ENCODE data around the genes ZNF227, ZNF180, RELB and BLOC1S3.

GRCh38 chr19:44176837-44177357, 12.0 kb downstream of the ZNF226 start:
- PRO-cap: no peak

DNA sequence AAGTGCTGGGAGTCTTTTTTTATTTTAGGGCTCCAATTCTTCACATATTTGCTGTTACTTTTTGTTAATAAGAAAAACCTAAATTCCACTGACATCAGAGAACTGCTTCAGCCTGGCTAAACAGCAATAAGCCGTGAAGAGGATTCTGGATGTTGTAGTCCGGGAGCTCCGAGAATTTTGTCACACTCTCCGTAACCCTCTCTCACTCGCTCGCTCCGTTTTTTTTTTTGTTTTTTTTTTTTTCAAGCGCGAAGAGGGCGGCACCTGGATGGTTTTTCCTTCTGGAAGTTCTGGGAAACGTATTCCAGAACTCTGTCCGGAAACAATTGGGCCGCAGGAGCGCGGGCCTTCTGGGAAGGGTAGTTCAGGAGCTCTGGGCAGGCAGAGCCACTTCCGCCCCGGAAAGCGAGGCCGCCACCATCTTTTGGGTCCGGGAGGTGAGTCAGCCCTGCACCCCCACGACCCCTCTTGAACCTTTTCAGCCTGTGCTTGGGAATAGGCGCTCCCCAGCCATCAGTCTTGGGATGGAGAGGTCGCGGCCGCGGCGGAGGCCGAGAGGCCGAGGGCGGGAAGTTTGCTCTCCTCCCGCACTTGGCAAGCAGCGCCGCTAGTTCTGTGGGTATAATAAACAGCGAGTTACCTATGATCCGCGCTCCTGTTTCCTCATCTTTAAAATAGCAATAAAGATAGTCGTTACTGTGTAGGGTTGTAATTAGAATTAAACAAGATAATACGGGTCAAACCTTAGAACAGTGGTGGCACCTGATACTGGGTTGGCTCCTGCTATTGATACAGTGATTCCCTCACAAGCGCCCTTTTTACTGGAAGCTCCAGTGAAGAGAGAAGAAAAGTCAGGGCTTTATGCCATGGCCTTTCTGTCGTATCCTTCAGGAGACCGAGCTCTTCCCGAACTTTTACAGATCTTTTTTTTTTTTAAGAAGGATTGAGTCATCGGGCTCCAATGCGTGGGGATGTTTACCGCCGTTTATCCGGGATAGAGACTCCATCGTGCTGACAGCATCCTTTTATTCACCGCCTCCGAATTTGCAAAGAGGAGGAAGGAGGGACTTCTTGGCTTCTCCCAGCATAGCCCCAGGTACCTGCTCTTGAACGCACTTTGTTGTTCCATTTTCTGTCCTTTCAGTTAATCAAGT, at the start of gene ZNF227:
Gene ZNF227 (plus strand): TSS at position 384 of the 1,154 bp plus-strand sequence.
- PRO-cap: bidirectional peak, plus-strand start at position 390 of the sequence, minus-strand start at position 122 of the sequence

GRCh38 chr19:44415688-44416245, 14.4 kb upstream of the ZNF285 start:
- PRO-cap: no peak

DNA sequence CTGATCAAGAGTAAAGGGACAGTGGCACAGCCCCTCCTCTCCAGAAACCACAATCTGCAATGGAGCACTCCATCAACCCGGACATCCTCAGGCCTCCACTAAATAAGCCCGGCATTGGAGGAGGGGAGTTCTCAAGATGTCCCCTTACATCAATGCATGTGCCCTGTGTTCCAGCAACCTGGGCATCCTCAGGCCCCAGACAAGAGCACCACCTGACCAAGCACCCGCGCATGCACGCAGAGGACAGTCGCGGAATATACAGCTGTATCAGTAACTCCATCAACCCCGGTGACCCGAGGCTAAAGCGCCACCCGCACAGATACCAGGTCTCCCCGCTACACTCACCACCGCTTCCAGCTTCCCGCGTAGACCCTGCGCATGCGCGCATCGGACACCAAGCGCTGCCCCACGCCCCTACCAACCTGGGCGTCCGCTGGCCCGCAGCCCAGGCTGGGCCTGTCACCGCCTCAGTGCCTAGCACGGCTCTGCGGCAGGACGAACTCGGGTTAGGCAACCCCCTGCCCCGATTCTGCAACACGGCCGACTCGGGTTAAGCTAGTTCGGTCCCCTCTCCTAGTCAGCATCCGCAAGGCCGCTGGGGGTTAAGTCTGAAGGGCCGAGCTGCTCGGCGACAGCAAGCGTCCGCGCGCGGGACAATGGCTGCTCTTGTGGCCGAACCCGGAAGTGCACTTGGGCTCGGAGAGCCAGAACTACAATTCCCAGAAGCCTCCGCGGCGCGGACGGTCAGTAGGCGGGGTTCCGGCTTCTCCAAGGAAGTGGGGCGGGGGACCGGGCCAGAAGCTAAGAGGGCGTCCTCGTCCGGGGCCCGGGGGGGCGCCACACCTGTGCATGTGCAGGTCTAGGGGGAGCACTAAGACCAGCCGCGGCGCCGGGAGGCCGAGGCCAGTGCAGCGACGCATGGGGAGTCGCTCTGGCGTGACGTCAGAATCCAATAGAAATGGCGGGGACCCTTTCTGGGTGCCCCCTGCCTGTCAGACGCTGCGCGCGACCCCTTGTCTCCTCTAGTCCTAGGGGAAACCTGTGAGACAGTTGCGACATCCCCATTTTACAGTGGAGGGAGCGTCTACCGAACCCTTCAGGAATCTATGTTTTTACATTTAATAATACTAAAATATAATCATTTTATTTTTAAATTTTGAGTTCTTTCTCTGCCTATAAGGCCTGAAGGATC, at the start of gene ZNF180:
Gene ZNF180 (minus strand): TSS at position 670 of the 1,192 bp plus-strand sequence.
- PRO-cap: bidirectional peak, plus-strand start at position 797 of the sequence, minus-strand start at position 686 of the sequence

- PRO-cap: no peak
Measured at GRCh38 chr19:44636603-44637105, 7.1 kb upstream of the PVR start.

DNA sequence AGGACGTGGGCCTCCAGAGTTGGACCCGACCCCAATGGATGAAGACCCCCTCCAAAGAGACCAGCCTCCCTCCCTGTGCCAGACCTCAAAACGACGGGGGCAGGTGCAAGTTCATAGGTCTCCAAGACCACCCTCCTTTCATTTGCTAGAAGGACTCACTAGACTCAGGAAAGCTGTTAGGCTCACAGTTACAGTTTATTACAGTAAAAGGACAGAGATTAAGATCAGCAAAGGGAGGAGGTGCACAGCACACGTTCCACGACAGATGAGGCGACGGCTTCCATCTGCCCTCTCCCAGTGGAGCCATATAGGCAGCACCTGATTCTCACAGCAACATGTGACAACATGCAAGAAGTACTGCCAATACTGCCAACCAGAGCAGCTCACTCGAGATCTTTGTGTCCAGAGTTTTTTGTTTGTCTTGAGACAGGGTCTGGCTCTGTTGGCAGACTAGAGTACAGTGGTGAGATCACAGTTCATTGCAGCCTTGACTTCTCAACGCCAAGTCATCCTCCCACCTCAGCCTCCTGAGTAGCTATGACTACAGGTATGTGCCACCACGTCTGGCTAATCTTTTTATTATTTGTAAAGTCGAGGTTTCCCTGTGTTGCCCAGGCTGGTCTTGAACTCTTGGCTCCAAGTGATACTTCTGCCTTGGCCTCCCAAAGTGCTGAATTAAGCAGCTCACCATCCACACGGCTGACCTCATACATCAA, 9.3 kb upstream of the CEACAM19 start:
- PRO-cap: no peak

GRCh38 chr19:44735093-44735364, 13.5 kb upstream of the BCL3 start:
- PRO-cap: no peak

GRCh38 chr19:44748830-44749107, 261 bp downstream of the BCL3 start:
- PRO-cap: no peak

GRCh38 chr19:44859746-44860297, 13.7 kb downstream of the NECTIN2 start:
- PRO-cap: no peak

DNA sequence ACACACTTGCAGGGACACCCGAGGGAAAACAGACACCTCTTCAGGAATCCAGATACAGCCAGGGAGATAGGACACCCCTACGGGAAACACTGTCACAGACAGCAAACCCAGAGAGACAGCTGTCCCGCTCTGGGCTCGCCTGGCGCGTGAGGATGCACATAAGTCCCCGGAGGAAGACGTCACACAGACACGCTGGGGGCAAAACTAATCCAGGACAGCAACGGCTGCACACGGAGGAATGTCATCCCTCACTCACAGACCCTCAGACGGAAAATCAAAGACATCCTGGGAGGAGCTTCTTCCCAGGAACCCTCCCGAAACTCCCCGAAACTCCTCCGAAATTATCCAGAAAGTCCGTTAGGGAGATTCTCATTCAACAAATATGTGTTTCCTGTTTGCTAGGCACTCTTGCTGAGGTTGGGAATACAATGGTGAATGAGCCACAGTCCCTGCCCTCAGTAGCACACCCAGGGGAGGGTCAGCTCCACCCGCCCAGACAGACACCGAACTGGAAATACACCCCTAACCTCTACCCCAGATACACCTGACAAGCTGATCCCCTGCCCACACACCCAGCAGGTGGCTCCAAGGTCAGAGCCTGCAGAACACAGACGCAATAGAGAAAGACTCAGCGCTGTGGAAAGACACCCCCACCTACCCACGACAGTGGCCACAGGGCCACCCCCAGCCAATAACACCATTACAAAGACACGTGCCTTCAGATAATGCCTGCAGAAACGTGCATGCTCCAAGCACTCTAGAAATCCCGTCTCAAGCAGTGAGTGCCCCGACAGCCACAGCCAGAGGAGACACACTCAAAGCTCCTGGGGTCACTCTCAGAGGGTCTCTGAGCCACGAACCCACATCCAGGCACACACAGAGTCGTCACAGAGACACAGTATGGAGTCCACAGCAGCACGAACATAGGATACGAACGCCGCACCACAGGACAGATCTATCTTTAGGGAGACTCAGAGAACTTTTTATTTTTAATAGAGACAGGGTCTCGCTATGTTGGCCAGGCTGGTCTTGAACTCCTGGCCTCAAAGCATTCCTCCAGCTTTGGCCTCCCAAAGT, 14.9 kb upstream of the TOMM40 start:
- PRO-cap: no peak

GRCh38 chr19:44879822-44880402, 11.1 kb upstream of the TOMM40 start:
- PRO-cap: no peak

DNA sequence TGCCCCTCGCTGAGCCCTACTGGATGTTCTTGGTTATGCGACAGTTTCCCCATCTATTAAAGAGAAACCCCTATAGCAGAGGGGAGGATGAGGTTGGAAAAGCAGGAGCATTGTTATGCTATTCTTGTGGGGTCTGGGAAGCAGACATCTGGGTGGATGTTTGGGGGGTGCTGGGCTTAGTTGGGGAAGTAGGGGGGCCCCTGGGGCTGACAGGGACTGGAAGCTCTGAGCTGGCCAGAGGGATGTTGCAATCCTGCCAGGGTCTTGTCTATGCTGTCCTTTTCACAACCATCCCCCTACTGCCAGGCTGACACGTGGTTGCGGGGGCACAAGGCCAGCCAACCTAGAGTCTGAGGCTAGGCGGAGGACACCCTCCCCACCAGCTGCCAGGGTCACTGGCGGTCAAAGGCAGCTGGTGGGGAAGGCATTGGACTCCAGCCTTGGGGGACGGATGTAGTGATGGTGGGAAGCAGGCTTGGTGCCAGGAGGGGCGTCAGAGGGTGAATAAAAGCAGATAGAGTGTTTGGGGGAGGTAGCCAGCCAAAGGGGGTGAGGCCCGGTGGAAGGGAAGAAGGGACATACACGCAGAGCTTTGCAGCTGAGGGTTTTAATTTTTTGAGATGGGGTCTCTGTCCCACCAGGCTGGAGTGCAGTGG, 1.6 kb upstream of the APOC1 start:
- PRO-cap: no peak

DNA sequence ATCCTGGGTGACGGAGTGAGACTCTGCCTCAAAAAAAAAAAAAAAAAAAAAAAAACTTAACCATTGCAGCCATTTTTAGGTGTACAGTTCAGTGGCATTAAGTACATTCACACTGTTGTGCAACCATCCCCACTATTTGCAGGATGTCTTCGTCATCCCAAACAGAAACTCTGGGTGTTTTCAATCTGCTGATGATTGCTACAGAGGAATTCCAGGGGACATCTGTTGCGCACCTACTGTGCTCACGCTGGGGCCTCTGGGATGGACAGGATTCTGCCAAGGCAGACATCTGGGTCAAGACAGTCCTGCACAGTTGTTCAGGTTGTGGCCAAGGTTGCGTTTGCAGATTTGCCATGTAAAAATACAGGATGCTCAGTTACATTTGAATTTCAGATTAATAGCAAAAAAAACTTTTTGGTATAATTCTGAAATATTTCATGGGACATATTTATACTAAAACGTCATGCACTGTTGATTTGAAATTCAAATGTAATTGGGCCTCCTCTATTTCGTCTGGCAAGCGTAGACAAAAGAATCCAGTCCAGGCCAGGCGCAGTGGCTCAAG, 2.3 kb upstream of the APOC4 start:
- PRO-cap: no peak

DNA sequence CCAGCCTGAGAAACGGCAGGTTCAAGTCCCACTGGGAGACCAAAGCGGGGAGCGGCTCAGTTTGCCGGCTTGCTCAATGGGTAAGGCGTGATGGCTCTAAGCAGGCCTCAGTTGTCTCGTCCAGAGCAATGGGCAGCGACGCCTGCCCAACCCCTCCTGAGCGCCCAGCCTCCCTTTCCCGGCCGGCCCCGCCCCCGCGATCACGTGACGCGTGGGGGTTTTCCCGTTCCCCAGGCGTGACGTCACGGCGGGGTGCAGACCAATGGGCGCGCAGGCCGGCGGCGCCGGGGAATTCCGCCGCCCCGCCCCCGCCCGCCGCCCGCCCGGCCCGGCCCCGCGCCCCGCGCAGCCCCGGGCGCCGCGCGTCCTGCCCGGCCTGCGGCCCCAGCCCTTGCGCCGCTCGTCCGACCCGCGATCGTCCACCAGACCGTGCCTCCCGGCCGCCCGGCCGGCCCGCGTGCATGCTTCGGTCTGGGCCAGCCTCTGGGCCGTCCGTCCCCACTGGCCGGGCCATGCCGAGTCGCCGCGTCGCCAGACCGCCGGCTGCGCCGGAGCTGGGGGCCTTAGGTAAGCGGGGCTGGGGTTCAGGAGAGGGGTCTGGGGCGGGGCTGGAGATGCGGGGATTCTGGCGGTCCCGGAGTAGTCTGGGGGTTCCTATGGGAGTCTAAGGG, at the start of gene RELB:
Gene RELB (plus strand): TSS at position 346 of the 671 bp plus-strand sequence.
- PRO-cap: no peak

GRCh38 chr19:45016916-45017495, 15.7 kb downstream of the RELB start:
- PRO-cap: no peak

DNA sequence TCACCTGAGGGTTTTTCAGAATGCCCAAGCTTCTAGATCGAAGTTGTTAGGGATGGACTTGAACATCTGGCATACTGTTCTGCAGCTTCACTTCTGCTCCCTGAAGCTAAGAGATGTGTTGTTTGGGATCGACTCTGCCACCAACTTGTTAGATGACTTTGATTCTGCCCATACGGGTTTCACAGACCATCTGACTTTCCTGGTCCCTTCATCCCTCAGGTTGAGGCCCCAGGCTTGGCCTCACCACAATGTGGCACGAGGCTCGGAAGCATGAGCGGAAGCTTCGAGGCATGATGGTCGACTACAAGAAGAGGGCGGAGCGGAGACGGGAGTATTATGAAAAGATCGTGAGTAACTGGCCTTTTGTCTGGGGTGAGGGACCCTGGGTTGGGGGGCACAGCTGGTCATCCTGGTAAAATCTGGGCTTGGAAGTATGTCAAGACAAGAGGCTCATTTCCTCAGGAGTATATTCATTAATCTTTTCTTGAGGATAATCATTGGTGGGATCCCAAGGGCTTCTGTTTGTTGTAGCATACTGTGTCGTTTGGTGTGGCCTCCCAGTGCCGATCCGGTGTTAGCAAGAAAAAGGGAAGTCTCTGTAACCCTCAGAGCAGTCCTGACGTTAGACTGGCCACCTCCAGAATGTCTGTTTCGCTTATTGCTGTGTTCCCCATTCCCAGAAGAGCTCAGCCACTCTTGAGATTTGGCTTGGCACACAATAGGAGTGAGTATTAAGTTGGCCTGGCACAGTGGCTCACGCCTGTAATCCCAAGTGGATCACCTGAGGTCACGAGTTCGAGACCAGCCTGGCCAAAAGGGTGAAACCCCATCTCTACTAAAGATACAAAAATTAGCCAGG, 1.3 kb downstream of the CLASRP start:
- PRO-cap: no peak

- PRO-cap: no peak
Measured at GRCh38 chr19:45055926-45056707, 17.3 kb downstream of the CLASRP start.

GRCh38 chr19:45097852-45099127, 5.3 kb downstream of the PPP1R37 start:
- PRO-cap: unidirectional peak, minus-strand start at chr19:45098372

DNA sequence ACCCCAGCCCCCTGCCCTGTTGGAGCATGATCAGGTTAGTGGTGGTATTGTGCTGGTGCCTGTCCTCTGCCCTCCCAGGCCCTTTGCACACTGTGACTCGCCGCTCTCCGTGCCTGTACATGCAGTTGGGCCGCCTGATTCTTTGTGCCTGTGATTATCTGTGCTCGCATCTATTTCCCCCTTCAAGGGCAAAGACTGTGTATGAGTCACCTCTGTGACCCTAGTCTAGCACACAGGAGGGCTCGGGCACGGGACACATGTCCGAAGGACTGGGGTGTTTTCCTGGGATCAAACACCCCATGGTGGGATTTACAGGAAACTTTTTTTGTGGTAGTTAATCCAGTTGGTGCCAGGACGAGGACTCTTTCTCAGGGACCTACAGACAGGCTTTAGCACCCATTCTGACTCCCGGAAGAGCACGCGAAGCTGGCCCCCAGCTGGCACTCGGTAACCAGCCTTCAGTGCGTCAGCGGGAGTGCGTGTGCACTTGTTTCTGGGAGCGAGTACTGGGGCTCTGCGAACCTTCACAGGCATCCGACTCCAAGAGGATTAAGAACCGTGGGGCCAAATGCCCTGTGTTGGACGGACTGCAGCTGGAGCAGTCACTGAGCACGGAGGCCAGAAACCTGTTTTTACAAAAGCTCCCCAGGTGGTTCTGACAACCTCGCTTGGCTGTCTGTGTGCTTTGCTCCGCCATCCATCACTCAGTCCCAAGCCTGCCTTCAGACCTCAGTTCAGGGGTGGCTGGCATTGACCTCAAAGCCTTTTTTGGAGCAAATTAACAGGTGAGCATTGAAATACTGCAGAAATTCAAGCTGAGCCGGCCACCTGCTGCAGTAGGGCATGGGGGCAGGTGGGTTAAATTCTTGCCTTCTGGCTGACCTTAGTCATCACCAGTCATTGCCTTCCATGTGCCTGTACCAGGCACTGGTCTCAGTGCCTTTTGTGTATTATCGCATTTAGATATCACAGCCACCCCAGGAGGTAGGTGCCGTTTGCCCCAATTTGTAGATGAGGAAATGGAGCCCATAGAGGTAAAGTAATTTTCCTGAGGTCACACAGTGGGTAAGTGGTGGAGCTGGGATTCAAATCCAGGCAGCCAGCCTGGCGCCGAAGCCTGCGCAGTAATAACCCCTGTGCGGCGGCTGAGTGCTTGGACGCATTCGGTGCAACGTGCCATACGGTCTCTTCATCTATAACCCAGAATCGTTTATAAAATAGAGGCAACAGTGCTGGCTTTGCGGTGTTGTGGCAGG, 6.9 kb downstream of the PPP1R37 start:
- PRO-cap: no peak

DNA sequence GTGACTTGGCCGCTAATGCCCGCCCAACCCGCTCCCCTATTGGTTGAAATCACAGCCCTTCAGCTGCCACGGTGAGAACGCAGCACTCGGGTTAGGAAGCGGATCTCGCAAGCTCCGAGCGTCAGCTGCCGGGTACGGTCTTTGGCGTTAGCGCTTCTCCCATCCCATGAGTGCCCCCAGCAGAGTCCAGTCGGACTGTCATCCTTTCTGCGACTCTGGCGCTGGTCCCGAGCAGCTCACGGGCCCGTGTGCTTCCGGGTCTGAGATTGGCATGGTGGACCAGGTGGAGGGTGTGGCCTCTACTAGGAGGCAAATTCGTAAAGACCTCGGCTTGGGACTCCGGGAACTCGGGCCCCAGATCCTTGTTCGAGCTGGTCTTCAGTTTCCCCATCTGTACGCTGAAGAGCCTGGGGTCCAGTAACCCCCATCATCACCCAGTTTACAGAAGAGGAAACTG, at the start of gene BLOC1S3:
Gene BLOC1S3 (plus strand): TSS at position 85 of the 457 bp plus-strand sequence.
- PRO-cap: bidirectional peak, plus-strand start at position 85 of the sequence, minus-strand start outside the sequence

All from right common carotid artery plus branches (tissue), 1 donor.